ENCODE measurements around the genes NKX6-2, KNDC1 and PAOX.

- RRBS = 93% methylated on average over 9 of the region's 30 CpGs
These were observed 10.8 kb downstream of the INPP5A start for GRCh38 chr10:132548180-132548969.

DNA sequence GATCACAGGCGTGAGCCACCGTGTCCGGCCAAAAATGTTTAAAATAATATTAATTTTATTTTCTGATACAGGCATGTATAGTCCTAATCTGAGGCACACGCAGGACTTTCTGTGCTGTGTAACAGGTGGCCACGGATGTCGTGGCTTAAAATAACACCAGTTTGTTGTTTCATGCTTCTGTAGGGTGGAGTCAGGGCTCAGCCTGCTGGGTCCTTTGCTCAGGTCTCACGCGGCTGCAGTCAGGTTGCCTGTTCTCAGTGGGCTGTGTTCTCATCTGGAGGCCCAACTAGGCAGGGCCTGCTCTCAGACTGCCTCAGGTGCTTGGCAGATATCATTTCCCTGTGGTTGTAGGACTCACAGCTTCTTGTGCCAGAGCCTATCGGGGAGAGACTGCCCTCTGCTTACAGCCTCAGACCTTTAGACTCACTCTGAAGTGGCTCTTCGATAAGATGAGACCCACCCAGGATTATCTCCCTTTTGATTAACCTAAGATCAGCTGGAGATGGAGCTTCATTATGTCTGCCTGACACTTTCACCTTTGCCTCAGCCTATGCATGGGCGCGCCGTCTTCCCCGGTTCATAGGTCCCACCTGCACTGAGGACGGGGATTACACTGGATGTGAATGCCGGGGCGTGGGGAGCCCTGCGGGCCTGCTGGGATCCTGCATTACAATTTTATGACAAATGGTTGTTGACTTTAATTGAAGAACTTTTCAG is 55.2 kb downstream of the INPP5A start:
- RRBS = 87% methylated on average over 3 of the region's 18 CpGs

GRCh38 chr10:132629090-132629653 is 91.6 kb downstream of the INPP5A start:
- RRBS = no CpG with 5 or more reads among the region's 12 CpGs

DNA sequence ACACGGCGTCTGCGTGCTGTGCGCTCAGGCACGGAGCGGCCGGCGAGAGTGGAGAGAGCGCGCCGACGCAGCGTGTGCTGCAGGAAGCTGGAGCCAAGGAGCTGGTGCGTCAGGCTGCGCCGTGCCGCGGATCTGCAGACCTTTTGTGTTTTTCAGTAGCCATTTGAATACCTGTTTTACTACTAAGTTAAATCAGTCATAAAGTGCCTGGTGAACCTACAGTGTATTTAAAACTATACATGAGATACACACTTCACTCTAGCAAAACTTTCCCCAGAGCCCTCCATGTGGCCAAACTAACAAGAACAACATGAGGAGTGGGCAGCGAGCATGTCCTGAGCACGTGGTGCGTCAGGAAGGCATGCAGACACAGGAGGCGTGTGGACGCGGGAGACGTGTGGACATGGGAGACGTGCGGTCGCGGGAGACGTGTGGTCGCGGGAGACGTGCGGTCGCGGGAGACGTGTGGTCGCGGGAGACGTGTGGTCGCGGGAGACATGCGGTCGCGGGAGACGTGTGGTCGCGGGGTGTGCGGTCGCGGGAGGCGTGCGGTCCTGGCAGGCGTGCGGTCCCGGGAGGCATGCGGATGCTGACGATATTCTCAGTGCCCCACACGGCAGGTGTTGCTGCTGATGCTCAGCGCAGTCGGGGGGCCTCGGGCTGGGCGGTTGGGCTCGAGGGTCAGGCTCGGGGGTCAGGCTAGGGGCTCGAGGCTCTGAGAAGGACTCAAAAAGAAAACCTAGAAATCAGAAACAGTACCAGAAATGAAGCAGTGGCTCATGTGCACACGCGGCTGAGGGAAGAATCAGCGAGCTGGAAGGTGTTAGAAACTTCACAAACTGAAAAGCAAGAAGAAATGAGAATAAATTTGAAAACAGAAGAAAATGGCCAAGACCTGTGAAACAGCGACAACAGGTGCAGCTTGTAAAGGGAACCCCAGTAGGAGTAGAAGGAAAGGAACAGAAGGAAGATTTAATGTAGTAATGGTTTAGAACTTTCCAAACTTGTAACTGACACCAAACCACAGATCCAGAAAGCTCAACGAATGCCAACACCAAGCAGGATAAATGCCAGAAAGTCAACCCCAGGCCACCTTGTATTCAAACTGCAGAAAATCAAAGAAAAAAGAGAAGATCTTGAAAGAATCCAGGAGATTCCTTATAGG is 94.2 kb downstream of the NKX6-2 start:
- RRBS = no CpG with 5 or more reads among the region's 71 CpGs

DNA sequence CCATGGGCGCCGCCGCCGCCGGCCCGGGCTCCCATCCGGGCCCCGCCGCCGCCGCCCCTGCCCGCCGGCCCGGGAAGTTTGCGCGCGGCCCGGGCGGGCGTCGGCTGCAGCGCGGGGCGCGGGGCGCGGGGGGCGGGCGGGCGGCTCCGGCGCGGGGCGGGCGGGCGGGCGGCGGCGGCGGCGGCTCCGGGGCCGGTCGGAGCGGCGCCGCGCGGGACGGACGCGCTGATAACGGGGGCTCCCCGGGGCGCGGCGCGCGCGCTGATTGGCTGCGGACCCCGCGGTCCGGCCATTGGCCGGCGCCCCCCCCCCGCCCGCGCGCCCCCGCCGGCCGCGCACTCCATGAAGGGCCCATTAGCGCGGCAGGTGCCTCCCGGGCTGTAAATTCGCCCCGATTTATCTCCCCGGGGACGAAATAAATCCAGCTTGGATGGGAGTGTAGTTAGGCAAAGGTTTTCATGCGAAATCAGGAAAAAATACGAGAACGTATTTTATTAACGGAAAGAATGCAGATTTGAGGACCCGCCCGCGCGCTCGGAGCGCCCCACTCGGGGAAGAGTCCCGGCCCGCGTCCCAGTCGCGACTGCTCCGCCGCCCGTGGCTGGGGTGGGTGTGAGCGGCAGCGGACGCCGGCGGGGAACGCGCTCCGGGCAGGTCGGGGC is at the start of gene NKX6-2:
NKX6-2 (minus strand) TSS at position 203 of the 662 bp plus-strand sequence.
- RRBS = 3% methylated on average over 65 of the region's 109 CpGs

DNA sequence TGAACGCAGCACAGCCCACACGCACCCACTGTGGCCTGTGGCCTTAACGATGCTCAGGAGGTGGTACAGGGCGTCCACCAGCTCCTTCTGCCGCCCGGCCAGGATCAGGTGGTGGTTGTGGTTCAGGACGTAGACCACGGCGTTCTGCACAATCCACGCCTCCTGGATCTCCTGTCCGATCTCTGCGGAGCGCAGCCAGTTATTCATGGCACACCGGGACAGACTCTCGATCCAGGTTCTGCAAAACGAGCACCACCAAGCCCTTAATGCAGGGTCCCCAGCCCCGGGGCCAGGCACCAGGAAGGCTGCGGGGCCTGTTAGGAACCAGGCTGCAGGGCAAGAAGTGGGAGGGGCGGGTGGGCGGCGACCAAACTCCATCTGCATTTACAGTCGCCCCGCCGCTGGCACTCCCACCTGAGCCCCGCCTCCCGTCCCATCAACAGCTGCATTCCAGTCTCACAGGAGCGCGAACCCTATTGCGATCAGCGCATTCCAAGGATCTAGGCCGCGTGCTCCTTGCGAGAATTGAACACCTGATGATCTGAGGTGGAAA is 29.3 kb downstream of the CFAP46 start:
- RRBS = 74% methylated on average over 4 of the region's 33 CpGs

GRCh38 chr10:132916951-132917246 is 25.5 kb downstream of the CFAP46 start:
- RRBS = 71% methylated on average over 9 of the region's 13 CpGs

DNA sequence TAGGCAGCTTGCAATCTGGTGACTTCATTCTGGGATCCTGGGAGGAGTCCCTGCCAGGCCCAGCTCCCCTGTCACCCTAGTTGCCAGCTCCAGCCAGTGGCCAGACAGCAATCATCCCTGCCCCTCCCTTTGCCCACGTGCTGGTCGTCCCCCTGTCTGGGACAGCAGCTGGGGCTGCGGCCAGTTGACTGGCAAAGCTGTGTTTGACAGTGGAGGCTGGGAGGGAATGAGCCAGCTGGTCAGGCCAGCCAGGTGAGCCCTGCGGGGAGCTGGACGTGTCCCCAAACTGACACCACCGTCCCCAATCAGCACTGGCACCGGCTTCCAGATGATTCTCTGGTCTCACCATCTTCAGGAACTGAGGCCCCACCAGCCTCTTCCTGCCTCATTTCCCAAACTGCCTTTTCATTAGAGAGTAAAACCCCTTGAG is 30.1 kb downstream of the ADGRA1 start:
- RRBS = no CpG with 5 or more reads among the region's 7 CpGs

DNA sequence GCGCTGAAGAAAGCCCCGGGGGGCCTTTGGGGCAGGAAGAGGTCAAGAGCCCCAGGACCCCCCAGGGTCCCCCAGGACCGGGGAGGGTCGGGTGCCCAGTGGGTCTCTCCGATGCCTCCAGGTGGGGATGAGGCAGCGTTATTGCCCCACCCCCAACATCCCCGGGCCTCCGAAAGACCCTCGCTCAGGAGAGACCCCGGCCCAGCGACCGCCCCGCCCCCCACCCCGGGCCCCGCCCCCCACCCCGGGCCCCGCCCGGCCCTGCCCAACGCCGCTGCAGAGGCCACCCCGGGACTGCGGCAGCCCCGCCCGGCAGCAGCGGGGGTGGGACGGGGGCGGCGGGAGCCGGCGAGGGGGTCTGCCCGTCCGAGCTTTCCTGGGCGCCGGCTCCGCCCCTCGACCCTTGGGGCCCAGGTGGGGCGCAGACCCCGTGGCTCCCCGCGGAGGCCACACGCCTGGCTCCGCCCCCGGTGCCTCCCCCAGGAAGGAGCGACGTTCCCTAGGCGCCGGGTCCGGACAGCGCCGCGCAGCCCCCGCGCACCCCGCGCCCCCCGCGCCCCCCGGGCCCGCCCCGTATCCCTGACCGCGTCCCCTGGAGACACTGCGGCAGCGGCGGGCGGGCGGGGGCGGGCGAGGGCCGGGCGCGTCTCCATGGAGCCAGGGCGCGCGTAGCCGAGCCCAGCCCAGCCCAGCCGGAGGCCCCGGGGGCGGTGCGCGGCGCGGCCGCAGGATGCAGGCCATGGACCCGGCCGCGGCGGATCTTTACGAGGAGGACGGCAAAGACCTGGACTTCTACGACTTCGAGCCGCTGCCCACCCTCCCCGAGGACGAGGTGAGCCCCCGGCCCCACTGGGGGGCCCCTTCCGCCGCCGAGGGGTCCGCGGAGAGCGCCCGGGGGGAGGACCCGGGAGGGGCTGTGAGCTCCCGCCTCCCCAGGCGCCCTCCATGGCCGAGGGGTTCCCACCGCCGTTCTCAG is at the start of gene KNDC1:
KNDC1 (plus strand) TSS at position 482 of the 976 bp plus-strand sequence.
- RRBS = 2% methylated on average over 79 of the region's 109 CpGs

DNA sequence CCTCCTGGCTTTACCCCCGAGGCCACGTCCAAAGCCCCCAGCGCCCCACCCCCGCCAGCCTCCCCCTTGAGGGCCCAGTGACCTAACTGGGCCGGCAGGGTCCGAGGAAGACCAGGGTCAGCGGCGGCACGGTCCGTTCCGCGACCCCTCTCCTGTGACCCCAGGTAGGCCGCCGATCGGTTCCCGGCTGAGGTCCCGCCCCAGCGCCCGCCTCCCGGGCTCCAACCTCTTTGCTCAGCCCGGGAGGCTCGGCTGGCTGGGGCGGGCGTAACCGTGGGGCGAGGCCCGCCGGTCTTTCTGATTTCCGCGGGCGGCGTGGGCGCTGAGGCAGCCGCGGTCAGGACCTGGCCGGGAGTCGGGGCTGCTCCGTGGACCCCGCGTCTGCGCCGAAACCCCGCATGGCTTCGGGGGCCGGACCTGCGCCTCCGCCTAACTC is 1.3 kb upstream of the VENTX start:
- RRBS = 2% methylated on average over 33 of the region's 47 CpGs

DNA sequence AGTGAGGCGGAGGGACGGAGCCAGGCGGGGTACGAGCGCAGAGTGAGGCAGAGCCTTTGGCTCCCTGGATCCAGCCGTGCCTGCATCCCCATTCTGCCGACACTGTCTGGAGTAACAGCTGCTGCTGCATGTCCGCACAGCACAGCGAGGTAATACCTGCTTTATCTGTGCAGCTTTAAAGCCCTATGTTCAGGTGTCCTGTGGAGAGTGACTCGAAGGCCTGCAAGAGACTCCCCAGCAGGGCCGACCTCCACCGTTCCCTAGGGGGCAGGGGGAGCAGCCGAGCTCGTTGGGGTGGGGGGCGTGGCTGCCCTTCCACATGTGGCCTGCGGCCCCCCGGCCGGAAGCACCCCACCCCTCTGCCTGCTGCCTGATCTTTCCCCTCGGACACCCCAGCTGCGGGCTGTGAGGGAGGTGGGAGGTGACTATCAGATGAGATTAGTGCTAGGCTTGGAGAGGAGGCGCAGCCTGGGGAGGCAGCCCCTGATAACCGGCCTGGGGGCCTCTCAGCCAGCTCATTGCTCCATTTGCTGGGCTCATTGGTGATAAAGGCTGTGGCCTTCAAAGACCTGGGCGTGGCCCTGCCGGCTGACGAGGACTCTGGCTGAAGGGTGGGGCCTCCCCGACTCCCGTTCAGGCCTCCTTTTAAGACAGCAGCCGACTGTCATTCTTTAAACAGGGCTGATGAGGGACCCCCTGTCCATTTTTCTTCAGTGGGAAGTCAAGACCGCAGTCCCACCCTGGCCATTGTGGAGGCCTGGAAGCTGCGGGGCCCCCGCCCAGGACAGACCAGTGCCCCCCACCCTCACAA is 8.0 kb downstream of the VENTX start:
- RRBS = 12% methylated on average over 3 of the region's 31 CpGs

- RRBS = no CpG with 5 or more reads among the region's 11 CpGs
These were observed 12.3 kb downstream of the VENTX start for GRCh38 chr10:133249880-133250470.

- RRBS = 4% methylated on average over 35 of the region's 83 CpGs
These were observed at the start of gene PAOX for GRCh38 chr10:133379144-133379970. TSS of gene PAOX (plus strand) at chr10:133379262.

DNA sequence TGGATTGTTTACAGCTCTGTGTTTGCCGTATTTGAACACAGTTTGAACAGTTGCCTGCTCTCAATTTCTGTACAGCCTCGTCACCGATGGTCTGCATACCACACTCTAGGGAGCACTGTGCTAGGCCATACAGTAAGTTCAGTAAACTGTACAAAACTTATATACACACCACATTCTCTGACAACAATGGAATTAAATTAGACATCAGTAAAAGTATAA is 11.1 kb upstream of the CYP2E1 start:
- RRBS = no CpG with 5 or more reads among the region's 3 CpGs